ENCODE data around the gene MED21.

- PRO-cap, result no peak
Observed at GRCh38 chr12:24812805-24813549, 135.9 kb downstream of the BCAT1 start.

DNA sequence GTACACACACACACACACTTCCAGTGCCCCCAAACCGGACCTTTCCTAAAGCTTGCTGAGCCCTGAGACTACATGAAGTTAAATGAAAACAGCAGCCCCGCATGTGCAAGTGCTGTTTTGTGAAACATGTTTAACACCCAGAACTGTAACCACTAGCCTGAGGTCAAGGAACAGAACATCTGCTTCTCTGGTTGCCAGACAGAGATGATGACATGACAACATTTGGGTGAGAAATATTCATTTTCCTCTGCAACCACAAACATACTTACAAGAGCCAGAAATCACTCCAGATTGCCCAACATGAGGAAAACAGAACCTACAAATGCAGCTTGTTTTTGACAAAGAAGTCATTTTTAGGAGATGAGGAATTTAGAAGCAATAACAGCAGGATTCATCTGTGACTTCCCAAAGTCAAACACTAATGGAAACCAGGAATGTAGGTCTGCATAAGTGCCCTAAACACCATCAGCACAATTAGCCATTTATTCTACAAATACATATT lies 110.3 kb downstream of the BCAT1 start:
- PRO-cap, result no peak

DNA sequence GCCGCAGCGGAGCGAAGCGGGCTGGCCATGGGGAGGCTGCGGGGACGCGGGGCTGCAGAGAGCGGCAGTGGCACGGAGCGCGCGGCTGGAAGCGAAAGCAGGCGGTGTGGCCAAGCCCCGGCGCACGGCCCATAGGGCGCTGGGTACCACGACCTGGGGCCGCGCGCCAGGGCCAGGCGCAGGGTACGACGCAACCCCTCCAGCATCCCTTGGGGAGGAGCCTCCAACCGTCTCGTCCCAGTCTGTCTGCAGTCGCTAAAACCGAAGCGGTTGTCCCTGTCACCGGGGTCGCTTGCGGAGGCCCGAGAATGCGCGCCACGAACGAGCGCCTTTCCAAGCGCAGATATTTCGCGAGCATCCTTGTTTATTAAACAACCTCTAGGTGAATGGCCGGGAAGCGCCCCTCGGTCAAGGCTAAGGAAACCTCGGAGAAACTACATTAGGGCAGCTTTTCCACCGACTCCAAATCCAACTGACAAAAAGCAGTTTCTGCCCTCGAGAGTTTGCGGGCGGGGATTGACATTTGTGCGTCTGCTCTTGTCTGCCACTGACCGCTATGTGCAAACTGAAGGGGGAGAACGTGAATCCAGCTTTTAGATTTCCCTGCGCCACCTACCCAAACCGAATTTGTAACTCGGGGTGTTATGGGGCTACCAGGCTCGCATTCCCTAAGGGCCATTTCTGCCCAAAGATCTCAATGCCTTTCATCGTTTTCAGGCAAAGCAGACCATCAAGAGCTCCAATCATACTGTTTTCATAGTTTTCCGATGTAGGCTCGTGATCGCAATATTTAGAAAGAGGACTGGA lies 45.7 kb downstream of the BCAT1 start:
- PRO-cap, result bidirectional peak, plus-strand start at position 257 of the sequence, minus-strand start at position 81 of the sequence; unidirectional peak, minus-strand start at position 554 of the sequence

DNA sequence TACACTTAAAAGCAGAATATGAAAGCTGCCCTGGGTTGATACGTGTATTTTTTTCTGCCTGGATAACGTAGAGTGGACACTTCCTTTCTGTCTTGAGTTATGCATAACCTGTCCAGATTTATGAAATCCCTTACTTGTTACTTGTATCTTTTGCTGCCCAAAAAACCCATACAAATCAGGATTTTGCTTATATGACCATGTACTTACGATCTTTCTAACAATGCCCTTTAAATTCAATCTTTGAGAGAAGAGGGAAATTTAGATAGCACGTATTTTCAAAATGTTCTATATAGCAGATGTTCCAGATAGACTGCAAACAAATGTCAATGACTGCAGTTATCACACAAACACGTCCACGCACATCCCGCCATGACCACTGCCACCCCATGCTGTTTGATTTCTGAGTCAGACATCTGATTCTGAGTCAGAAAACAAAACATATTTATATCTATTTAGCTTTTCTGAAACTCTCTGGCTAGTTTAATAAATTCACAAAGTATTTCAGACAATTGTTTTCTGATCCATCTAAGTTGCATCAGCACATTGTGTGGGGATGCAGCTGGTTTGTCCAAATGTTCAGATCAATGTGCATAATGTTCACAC lies 2.2 kb downstream of the IRAG2 start:
- PRO-cap, result no peak

- PRO-cap, result no peak
Observed at GRCh38 chr12:25206500-25207105, 11.6 kb downstream of the ETFRF1 start.

DNA sequence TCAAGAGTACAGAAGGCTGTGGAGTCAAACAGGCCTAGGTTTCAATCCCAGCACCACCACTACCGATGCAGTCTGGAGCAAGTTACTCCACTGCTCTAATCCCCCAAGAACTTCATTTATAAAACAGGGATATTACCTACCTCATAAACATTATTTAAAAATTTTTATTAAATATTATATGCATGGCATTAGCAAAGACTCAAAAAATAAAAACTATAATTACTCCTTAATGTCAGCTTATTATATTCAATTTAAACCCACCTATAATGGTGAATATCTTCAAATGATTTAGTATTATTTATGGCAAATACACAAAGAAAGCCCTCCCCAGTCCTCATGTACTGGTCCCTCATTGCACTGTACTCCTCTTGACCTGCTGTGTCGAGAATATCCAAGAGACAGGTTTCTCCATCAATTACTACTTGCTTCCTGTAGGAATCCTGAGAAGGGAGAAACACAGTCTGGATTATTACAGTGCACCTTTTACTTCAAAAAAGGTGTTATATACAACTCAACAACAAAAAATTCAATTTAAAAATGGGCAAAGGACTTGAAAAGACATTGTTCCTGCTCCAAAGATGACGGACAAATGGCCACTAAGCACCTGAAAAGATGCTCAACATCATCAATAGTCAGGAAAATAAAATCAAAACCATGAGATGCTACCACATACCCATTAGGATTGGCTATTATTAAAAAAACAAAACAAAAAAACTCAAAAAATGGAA lies 23.6 kb downstream of the KRAS start:
- PRO-cap, result no peak

- PRO-cap, result no peak
Observed at GRCh38 chr12:25242855-25243642, 7.7 kb downstream of the KRAS start.

- PRO-cap, result no peak
Observed at GRCh38 chr12:25255971-25256509, 5.3 kb upstream of the KRAS start.

DNA sequence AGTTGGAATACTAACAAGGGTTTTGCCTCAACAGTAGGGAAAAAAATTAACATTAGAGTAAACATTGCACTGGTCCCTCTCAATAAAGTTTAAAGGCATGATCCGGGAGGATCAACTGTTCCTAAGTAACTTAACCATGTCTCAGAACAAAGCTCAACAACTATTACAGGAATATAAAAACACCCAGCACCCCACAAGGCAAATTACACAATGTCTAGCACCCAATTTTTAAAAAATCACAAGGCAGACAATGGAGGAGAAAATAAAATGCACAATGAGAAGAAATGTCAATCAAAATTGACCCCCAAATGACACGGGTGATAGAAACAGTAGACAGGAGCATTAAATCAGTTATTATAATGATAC lies 201.1 kb upstream of the RASSF8 start:
- PRO-cap, result no peak

DNA sequence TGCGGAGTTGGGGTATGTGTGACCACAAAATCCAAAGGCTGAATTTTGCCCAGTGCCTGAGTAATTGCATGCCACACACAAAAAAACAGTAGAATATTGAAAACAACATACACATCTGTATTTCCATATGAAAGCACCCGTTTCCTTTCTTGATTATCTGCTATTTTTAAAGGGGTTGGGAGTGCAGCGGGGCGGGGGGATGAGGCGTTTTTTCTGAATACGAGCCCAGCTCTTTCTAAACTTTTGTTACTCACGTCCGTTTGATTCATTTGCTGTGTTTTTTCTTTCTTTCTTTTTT lies 768 bp upstream of the RASSF8 start:
- PRO-cap, result bidirectional peak, plus-strand start outside the sequence, minus-strand start at position 143 of the sequence

DNA sequence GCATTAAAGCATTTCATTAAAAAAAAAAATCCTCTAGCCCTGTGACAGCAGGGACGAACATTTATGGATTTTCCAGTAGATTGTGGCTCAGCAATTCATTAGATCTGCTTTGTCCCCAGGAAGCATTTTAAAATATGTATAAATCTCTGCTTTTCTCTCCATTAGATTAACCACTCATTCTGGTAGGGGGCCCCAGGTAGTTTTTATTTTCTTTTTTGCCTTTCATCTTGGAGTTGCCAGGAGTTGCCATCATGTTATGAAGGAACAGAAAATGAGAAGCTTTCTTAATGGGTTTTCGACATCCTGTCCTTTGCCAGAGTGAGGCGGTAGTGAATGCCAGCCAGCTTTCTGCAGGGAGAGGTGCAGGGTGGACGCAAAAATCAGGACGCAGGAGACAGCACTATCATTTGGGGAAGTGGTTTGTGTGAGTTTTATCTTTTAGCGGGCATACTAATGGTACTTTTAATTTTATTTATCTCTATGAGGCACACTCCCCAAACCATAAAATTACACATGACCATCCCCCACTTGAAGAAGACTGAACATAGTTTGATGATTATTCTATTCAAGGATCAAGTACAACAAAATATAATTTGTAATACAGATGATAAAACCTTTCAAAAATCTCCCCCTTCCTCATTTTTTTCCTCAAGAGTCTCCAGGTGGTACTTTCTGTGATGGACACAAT lies 1.7 kb downstream of the RASSF8 start:
- PRO-cap, result bidirectional peak, plus-strand start at position 349 of the sequence, minus-strand start at position 325 of the sequence

DNA sequence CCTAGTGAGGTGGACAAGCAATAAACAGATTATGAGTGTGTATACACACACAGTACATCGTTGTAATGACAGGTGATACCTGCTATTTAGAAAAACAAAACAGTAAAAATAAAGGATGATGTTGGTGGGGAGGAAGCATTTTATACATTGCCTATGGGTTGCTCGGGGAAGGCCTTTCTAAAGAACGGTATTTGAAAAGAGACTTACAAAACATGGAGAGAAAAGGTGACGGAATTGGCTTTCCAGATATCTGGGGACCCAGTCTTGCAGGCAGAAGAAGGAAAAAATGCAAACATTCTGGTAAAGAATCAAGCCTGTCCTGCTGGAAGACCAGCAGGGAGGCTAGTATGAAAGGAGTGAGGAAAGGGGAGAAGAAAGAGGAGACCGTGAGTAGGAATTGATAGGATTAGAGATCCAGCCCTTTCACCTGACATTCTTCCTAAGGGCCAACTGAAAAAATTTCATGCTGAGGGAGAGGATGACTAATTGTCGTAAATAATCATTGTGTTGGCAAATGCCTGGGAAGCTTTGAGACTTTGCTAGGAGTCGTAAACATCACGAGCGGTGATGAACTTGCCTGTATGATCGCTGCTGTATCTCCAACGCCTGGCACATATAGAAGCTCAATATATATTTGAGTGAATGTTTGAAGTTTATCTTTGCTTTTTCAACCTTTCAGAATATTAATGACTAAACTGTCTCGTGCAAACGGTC lies 12.2 kb downstream of the BHLHE41 start:
- PRO-cap, result no peak

DNA sequence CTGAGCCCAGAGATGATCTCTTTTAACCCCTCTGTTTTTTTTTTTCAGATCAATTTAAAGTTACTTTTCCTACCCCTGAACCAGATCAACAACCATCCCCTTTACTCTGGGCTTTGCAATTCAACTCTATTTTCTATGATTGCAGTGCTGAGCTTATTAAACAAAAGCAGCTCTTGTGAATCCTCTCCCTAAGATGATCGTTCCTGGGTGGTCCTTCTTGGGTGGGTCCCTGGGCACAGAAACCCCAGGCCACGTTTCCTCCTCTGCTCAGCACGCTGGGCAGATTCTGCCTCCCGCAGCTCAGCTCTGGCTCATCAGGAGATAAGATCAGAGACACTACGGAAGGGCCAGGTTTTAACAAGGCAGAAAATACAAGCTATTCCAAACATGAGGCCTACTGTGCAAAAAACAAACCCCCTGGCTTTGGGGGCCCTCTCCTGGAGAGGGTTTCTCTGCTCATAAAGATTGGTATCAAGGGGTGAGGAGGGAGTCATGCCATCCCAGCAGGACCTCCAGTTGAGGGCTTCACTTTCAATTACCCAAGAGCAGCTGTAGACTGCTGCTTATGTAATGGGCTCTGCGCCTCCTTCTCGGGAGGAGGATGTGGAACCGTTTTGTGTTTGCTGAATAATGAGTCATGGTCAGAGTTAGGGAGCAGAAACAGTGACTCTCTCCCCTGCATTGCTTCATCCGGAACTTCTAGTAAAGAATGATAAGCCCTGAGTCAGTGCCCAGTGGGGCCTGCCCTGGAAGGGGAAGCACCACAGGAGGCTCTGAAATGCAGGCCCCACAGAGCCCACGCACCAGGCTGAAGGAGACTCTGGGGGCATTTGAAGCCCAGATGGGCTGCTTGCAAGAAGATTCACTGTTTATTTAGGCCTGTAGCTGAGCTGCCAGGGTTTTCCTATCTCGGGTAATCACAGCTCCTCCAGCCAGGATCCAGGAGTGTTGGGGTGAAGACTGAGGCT lies 79.1 kb downstream of the SSPN start:
- PRO-cap, result unidirectional peak, plus-strand start at position 733 of the sequence

DNA sequence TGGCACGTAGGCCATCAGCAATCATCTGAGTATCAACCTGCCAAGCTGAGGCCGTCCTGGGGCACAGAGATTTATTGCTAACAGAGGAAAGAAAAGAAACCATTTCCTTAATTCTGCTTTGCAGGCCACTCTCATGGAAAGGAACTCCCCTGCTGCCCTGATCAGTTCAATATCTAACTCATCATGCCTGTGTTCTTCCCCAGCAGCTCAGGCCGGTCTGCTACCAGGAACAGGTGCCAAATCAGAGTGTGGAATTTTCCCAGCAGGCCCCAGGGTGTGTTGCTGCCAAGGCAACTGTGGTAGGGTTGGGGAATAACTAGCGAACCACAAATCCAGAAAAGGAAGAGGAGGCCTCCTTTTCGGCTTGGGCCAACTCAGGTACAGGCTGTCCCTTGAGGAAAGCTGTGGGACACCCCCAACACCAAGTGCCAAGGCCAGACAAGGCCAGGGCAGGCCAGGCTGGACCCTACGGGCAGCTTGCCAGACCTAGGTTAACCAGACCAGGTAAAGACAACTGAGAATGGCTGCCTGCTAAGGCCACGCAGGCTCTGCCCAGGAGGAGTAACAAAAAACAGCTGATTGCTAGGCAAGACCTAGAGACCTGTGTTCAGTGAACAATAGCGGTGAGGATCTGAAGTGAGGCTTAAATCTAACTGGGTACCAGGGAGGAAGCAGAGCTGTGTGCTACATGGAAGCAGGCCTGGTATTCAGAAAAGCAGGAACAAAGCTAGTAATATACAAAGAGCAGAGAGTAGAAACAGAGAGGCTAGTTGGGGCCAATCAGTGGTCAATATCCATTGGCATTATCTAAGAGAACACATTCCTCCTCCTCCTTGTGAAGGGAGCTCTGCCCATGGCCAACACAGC lies 92.7 kb downstream of the SSPN start:
- PRO-cap, result no peak

GRCh38 chr12:26621076-26621325 lies 212.0 kb downstream of the ITPR2 start:
- PRO-cap, result no peak

- PRO-cap, result unidirectional peak, plus-strand start at chr12:26832072
Observed at GRCh38 chr12:26831859-26832329, 1.1 kb downstream of the ITPR2 start.

GRCh38 chr12:26833274-26833716 lies 301 bp upstream of the ITPR2 start:
- PRO-cap, result bidirectional peak, plus-strand start at chr12:26833414, minus-strand start at chr12:26833187

GRCh38 chr12:27022250-27023396 lies at the start of gene MED21:
Gene MED21 (plus strand): TSS chr12:27022558.
- PRO-cap, result bidirectional peak, plus-strand start at chr12:27022586, minus-strand start at chr12:27022432; unidirectional peak, plus-strand start at chr12:27022866

DNA sequence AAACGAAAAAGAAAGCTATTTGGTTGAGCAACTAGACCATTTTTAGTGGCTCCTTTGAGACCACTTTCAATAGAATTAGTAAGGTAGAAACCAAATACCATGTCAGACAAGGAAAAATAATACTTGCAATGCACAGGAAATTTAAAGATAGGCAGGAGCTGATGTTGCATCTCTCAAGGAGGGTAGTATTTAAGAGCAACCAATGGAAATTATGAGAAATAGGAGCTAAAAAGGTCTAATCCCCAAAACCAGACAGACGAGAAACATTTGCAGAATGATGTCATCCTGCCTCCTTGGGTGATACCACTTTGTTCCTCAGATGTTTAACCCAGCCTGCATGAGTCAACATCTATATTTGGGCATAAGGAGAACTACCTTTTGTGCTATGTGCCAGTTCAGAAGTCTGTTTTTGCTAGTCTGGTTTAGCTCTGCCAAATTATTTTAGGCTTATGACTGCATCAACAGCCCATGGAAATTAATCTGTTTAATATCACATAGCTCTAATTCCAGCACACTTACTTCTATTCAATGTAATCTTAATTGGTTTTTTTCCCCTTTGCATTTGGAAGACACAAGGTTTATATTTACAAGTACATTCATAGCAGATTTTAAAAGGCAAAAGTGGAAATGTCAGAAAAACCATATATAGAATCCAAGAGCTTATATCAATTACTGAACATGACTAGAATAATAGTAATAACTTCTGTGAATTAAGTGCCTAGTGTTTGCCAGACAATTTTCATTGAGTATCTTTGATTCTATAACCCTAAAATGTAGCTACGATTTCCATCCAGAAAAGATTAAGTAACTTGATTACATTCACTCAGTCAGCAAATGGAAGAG lies 64.2 kb upstream of the STK38L start:
- PRO-cap, result no peak

- PRO-cap, result unidirectional peak, plus-strand start at chr12:27194150; unidirectional peak, minus-strand start at chr12:27194254
Observed at GRCh38 chr12:27193550-27194581, 50.2 kb upstream of the STK38L start.